Liver (tissue), 9 donors: ENCODE measurements around the genes CAMK1G and LAMB3.

DNA sequence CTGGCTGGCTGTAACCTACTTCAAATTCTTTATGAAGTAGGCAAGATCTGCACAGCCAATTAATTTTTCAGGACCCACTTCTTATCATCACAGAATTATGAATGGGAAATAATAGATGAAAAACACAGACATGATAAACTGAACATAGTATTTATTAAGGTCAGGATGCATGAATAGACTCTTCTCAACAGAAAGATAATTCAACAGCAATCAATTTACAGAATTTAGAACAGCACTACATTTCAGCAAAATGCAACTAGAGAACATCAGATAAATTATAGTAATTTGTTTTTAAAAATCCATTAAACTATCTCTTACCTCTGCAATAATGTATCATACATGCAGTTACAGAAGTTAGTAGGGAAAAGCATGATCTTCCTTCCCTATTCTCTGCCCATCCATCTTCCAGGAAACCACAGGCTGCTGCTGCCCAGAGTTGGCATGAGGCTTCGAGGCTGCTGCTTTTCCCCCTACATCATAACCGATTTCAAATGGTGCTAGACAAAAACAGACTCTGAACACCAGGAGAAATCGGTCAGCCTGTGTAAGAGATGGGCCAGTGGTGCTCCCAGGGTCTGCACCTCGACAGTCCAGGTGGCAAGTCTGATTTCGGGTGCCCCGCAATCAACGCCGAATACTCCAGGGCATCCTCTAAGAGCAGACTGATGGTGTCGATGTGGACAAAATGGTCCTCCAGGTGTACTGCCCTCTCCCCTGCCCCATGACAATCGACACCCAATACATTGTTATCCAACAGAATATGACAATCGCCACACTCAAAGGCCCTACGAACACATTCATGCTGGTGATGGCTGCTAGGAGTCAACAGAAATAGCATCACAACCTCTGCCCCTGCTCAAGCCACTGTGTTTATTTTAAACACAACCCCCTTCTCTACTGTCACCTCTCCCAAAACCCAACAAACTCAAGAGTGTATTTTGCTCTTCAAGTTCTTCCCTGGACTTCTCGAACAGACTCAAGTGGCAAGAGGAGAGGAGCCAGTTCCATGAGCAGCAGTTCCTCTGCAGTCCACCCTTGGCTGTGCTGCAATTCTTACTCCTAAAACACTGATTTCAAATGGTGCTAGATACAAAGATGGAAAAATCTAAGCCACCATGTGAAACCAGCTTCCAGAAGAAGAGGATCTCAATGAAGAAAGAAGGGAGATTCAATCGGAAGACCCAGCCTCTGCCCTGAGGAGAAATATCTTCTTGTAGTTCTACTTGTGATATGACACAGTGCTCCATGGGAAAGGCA, 50.0 kb downstream of the CD46 start:
- PRO-cap, 5 experiments: peak in 1 of 5 experiments; most common minus-strand start position 501 of the sequence (in 1)
- RAMPAGE, long total RNA, 2 experiments: no peak in any of the 2 experiments
- RRBS: no CpG with 5 or more reads among the region's 14 CpGs

GRCh38 chr1:207820446-207821571, 69.0 kb downstream of the CD46 start:
- PRO-cap, 5 experiments: no peak in any of the 5 experiments
- RAMPAGE, long total RNA, 2 experiments: no peak in any of the 2 experiments
- RRBS: no CpG with 5 or more reads among the region's 24 CpGs

DNA sequence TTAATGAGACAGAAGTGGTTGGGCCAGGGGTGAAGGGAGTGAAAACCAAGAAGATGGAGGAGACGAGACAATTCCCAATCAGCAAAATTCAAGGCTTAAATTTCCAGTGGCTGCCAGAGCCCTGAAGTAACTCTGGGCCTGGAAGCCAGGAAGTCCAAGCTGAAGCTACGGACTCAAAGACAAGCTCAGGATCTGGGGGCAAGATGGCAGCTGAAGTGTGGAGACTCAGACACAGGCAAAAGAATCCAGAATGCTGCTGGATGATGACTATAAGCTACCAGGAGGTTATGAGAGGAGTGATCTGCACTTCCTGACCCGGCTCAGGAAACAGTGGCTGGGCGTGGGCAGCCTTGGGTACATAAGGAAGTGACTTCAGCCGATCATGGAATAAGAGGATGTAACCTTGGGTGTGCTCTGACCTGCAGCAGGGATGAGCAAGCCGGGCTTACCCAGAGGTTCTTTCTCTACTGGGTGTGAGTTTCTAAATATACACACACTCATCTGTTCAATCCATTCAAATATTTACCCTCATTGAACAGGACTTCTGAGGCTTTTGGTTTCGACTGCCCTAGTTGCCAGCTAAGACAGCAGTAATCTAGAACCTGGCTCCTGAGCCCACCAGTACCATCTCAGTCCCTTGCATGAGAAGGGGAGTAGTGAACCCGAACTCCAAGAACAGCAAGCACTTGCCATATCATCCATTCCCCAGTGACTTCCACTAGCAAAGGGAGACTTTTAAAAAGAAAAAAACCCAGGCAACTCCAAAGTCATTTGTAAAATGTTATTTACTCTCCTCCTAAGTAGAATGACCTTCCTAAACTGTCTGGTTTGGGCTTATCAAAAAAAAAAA, 62.6 kb downstream of the CD34 start:
- PRO-cap, 5 experiments: peak in 5 of 5 experiments; most common plus-strand start position 417 of the sequence (in 4); most common minus-strand start position 245 of the sequence (in 2)
- RAMPAGE, long total RNA, 2 experiments: no peak in any of the 2 experiments
- RRBS: 0% methylated on average over 1 of the region's 8 CpGs

- PRO-cap, 5 experiments: peak in 4 of 5 experiments; most common plus-strand start chr1:207868426 (in 2); most common minus-strand start chr1:207868364 (in 2)
- RAMPAGE, long total RNA, 2 experiments: no peak in any of the 2 experiments
- RRBS: no CpG with 5 or more reads among the region's 28 CpGs
Observed at GRCh38 chr1:207867252-207868506, 43.2 kb downstream of the CD34 start.

DNA sequence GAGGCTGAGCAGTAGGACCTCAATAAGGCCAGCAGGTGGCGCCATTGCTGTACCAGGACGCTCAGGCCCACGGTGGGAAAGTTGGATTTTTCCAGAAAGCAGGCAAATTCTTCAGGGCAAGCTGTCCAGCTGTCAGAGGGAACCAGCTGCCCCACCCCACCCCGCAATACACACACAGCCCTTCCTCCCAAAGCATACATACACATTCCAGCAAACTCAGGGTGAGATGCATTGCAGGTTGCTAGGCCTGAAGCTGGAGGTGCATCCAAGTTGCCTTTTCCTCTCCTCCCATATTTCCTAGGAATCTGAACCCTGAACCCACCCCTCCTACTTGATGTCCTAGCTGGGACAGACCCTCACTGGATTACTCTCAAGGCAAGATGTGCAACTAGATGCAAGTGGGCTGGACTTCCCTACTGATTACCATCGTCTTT, 25.7 kb downstream of the CD34 start:
- PRO-cap, 5 experiments: no peak in any of the 5 experiments
- RAMPAGE, long total RNA, 2 experiments: no peak in any of the 2 experiments
- RRBS: no CpG with 5 or more reads among the region's 5 CpGs

- PRO-cap, 5 experiments: no peak in any of the 5 experiments
- RAMPAGE, long total RNA, 2 experiments: no peak in any of the 2 experiments
- RRBS: no CpG with 5 or more reads among the region's 17 CpGs
Observed at GRCh38 chr1:207964278-207964934, 53.5 kb upstream of the CD34 start.

DNA sequence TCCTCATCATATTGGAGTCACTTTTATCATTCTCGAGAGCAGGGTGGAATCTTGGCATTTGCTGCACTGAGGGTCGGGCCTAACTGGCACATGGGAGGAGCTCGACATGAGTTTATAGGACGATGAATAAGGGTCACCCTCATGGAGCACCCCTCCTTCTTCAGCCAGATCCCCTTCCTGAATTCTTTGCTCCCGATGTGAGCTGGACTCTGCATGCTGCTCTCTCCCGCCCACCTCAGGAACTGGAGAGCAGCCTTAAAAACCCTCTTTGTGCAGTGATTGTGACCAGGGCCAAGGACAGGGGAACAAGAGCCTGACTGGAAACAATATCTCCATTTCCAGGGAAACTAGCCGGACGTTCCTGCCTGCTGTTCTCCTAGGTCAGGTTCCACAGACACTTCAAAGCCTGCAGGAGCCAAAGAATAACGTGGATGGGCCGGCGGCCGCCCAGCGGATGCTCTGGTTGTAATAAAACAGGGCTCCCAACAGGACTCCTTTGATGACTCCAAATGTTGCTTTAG, 162.4 kb downstream of the PLXNA2 start:
- PRO-cap, 5 experiments: no peak in any of the 5 experiments
- RAMPAGE, long total RNA, 2 experiments: no peak in any of the 2 experiments
- RRBS: no CpG with 5 or more reads among the region's 13 CpGs

GRCh38 chr1:208158201-208158730, 85.9 kb downstream of the PLXNA2 start:
- PRO-cap, 5 experiments: no peak in any of the 5 experiments
- RAMPAGE, long total RNA, 2 experiments: no peak in any of the 2 experiments
- RRBS: no CpG with 5 or more reads among the region's 2 CpGs

DNA sequence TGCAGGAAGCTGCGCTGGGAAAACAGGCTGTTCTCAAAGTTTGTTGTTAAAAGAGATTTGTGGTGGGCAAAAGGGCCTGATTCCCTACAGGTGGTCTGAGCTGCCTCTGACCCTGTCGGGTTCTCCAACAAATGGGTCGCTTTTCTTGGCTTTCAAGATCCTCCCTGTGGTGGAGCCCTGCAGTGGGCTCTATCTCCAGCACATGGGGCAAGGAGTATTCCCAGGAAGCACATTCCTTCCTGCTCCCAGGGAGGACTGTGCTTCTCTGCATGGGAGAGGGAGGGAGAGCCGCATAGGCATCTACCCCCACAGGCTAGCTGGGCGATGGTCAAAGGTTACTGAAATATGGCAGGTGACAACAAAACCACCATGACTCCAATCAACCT, 85.5 kb downstream of the PLXNA2 start:
- PRO-cap, 5 experiments: no peak in any of the 5 experiments
- RAMPAGE, long total RNA, 2 experiments: no peak in any of the 2 experiments
- RRBS: no CpG with 5 or more reads among the region's 5 CpGs

GRCh38 chr1:208176570-208177302, 67.4 kb downstream of the PLXNA2 start:
- PRO-cap, 5 experiments: no peak in any of the 5 experiments
- RAMPAGE, long total RNA, 2 experiments: no peak in any of the 2 experiments
- RRBS: no CpG with 5 or more reads among the region's 4 CpGs

GRCh38 chr1:208201164-208201727, 42.9 kb downstream of the PLXNA2 start:
- PRO-cap, 5 experiments: no peak in any of the 5 experiments
- RAMPAGE, long total RNA, 2 experiments: no peak in any of the 2 experiments
- RRBS: no CpG with 5 or more reads among the region's 5 CpGs

GRCh38 chr1:209039265-209040008, 544.1 kb upstream of the CAMK1G start:
- PRO-cap, 5 experiments: no peak in any of the 5 experiments
- RAMPAGE, long total RNA, 2 experiments: no peak in any of the 2 experiments
- RRBS: no CpG with 5 or more reads among the region's 6 CpGs

DNA sequence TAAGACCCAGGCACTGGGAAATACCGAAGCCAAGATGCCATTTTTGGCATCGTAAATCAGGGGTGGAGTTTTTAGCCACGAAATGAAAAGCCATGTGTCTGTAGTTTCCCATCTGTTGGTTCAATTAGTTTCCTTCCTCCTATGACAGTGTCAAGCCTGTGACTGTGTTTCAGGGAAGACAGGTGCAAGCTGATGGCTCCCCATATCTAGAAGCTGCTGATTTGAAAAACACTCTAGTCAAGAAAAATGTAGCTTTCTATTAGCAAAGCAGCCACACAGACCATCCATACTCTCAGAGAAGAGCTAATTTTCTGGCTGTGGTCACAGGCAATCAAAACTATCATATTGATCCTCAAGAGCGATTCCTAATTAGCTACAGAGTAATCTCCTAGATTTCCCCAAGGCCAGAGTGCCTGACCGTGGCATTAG, 480.3 kb upstream of the CAMK1G start:
- PRO-cap, 5 experiments: no peak in any of the 5 experiments
- RAMPAGE, long total RNA, 2 experiments: no peak in any of the 2 experiments
- RRBS: no CpG with 5 or more reads among the region's 5 CpGs

DNA sequence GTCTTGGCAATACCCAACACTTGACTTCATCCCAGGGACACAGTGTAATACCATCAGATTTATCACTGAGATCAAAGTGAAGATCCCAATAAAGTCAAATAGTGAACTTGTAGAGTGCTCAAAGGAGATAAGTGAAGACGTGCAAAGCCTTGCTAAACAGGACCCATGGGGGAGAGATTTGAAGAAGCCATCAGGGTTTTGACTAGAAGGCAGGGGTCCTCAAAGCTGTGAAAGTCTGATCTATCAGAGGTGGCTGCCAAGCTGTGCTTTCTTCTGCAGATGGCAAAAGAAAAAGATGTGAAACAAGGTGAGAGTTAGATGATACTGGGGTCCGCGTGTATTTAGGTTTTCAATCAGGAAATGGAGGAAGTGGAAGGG, 211.6 kb upstream of the CAMK1G start:
- PRO-cap, 5 experiments: no peak in any of the 5 experiments
- RAMPAGE, long total RNA, 2 experiments: no peak in any of the 2 experiments
- RRBS: no CpG with 5 or more reads among the region's 3 CpGs

GRCh38 chr1:209430821-209431452, 152.6 kb upstream of the CAMK1G start:
- PRO-cap, 5 experiments: no peak in any of the 5 experiments
- RAMPAGE, long total RNA, 2 experiments: no peak in any of the 2 experiments
- RRBS: no CpG with 5 or more reads among the region's 6 CpGs

GRCh38 chr1:209583442-209583882, at the start of gene CAMK1G:
CAMK1G (plus strand) TSS chr1:209583714.
- PRO-cap, 5 experiments: no peak in any of the 5 experiments
- RAMPAGE, long total RNA, 2 experiments: no peak in any of the 2 experiments
- RRBS: no CpG with 5 or more reads among the region's 6 CpGs

- PRO-cap, 5 experiments: no peak in any of the 5 experiments
- RAMPAGE, long total RNA, 2 experiments: no peak in any of the 2 experiments
- RRBS: no CpG with 5 or more reads among the region's 3 CpGs
Observed at GRCh38 chr1:209650374-209650762, 1.9 kb downstream of the LAMB3 start.

DNA sequence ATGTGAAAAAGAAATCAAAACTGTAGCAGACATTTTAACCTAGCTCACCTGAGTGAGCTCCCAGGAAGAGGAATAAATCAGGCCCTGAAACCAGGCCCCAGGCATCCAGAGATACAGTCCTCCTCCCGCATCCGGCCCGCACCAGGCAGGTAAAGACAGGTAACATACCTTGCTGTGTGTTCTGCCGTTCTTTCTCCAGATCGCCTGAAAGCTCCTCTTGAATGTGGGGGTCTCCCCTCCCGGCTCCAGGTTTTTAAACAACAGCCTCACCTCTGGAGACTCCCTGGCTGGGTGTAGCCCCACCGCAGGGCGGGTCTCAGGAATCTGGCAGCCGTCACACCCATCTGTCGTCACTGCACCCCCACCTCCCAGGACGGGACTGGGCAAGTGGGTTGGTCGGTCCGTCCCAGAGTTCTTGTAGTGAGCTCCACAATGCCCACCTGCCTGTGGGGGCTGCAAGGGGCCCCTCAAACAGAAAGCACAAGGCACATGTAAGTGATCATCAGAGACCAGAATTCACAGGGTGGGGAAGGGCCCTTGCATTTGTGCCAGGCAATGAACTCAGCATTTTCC, at the start of gene LAMB3:
TSS of gene LAMB3 (minus strand) at position 225 of the 573 bp plus-strand sequence.
- PRO-cap, 5 experiments: no peak in any of the 5 experiments
- RAMPAGE, long total RNA, 2 experiments: no peak in any of the 2 experiments
- RRBS: no CpG with 5 or more reads among the region's 13 CpGs

- PRO-cap, 5 experiments: peak in 2 of 5 experiments; most common plus-strand start chr1:209660235 (in 1); most common minus-strand start chr1:209660058 (in 2)
- RAMPAGE, long total RNA, 2 experiments: no peak in any of the 2 experiments
- RRBS: no CpG with 5 or more reads among the region's 7 CpGs
Observed at GRCh38 chr1:209659809-209660527, 7.7 kb upstream of the LAMB3 start.

GRCh38 chr1:209678350-209678755, 3.1 kb downstream of the G0S2 start:
- PRO-cap, 5 experiments: no peak in any of the 5 experiments
- RAMPAGE, long total RNA, 2 experiments: no peak in any of the 2 experiments
- RRBS: no CpG with 5 or more reads among the region's 2 CpGs